Thyroid gland (tissue), 7 donors: Measurements from ENCODE around the gene DHRS7B.

GRCh38 chr17:20010951-20011434 lies 1.8 kb downstream of the SPECC1 start:
- PRO-cap, 2 experiments: no peak in any of the 2 experiments
- RAMPAGE, long total RNA, 5 experiments: no peak in any of the 5 experiments

GRCh38 chr17:20924365-20924677 lies 118.5 kb downstream of the USP22 start:
- PRO-cap, 2 experiments: no peak in any of the 2 experiments
- RAMPAGE, long total RNA, 5 experiments: no peak in any of the 5 experiments

- PRO-cap, 2 experiments: no peak in any of the 2 experiments
- RAMPAGE, long total RNA, 5 experiments: no peak in any of the 5 experiments
Observed at GRCh38 chr17:20935561-20936200, 107.1 kb downstream of the USP22 start.

- PRO-cap, 2 experiments: no peak in any of the 2 experiments
- RAMPAGE, long total RNA, 5 experiments: no peak in any of the 5 experiments
Observed at GRCh38 chr17:20957890-20958196, 85.0 kb downstream of the USP22 start.

- PRO-cap, 2 experiments: no peak in any of the 2 experiments
- RAMPAGE, long total RNA, 5 experiments: no peak in any of the 5 experiments
Observed at GRCh38 chr17:20979416-20980009, 63.3 kb downstream of the USP22 start.

- PRO-cap, 2 experiments: peak in 2 of 2 experiments; most common plus-strand start chr17:21126994 (in 2); most common minus-strand start chr17:21126880 (in 2)
- RAMPAGE, long total RNA, 5 experiments: start-site peak on the plus strand in 5 of 5 experiments, at chr17:21126939-21126974 at its widest, 43 to 257 reads per replicate
Observed at GRCh38 chr17:21126481-21127965, at the start of gene DHRS7B. TSS of gene DHRS7B (plus strand) at chr17:21126964.

DNA sequence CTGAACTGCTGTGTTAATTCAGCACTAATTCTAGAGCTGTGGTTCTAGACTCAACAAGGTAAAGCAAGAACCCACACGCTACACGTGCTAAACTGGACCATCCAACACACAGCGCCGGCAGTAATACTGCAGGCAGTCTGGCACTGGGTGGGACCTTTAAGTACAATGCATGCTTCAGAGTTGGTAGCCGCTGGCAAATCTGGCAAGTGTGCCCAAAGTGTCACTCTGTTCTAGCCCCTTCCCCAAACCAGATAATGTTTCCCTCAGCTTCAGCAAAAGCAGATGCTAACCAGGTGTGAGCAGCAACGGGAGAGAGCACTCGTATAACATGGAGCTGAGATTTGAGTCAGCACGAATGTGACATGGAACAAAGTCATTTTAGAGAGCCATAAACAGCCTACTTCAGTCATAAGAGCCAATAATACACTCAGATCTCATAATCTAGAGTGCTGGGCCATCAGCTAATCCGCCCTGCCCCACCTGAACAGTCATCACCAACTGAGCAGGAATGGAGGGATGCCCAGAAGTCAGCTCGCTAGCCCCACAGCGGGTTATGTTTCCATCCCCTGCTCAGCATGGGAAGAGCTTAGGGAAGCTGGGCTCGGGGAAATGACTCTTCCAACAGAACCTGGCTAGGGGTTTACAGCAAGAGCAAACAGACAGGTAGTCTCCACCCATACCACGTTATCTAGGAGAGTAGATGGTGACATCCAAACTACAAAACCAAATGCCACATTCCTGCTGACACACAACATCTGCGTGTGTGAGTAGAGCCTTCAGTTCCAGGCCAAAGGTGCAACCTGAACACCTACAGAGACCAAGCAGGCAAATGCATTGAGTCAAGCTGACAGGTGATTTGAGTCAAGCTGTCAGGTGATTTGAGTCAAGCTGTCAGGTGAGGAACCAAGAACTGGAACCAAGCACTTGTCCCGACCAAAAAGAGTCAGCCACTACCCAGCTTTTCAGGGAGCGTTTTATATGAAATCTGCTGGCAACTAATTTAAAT lies 2.2 kb downstream of the TMEM11 start:
- PRO-cap, 2 experiments: peak in 1 of 2 experiments; most common plus-strand start position 923 of the sequence (in 1)
- RAMPAGE, long total RNA, 5 experiments: no peak in any of the 5 experiments

DNA sequence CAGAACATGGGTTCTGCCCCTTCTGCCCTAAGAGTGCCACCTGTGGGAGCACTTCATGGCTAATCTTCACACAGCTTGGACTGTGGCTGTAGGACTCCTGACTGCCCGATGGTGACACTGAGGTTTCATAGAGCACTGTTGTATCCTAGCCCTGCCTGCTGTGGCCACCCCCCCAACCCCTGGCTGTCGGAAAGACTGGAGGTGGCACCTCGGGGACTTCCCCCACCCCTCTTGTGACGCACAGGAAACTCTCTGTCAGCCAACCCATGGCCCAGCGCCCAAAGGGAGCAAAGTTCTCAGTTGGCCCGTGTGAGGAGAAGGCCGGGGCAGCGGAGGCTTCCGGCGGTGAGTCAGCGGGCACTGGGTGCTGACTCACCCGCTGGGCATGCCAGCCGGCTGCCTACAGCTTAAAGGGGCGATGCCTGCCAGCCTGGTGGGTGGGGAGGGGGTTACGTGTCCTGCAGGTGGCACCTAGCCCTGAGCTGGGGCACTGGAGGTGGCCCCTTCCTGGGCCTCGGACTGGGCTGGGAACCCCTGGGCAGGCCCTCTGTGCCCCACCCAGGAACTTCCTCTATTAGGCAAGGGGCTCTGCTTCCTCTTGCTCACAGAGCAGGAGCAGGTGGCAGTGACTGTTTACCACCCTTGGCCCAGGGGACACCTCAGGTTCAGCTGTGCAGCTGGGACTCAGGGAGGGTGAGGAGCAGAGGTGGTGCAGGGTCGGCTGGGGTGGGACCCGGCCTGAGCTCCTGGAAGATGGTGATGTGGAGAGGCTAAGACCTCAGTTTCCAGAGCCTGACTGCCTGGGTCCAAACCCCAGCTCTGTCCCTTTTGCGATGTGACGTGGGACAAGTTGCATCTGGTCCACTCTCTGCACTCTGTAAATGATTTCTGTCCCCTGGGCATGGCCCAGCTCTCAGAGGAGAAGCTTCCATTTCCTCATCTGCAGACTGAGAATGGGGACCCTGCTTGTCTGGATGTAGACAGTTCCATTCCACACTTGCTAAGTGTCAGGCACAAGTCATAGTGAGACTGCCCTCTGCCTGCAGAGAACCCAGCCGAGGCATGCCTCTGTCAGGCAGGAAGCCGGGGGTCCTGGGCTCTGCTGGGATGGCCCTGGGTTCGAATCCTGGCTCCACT lies 3.6 kb downstream of the MAP2K3 start:
- PRO-cap, 2 experiments: peak in 2 of 2 experiments; most common plus-strand start position 299 of the sequence (in 1); most common minus-strand start position 119 of the sequence (in 2)
- RAMPAGE, long total RNA, 5 experiments: no peak in any of the 5 experiments

DNA sequence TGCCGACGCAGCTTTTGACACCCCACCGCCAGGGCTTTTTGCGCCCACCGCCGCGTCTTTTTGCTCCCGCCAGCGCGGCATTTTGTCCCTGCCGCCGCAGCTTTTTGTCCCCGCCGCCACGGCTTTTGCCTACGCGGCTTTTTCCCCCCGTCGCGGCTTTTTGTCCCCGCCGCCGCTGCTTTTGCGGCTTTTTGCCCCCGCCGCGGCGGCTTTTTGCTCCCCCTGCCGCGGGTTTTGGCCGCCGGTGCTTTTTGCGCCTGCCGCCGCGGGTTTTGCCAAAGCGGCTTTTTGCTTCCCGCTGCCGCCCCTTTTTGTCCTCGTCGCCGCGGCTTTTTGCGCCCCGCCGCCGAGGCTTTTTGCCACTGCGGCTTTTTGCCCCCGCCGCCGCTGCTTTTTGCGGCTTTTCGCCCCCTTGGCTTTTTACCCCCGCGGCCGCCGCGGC lies 519.1 kb upstream of the WSB1 start:
- PRO-cap, 2 experiments: no peak in any of the 2 experiments
- RAMPAGE, long total RNA, 5 experiments: no peak in any of the 5 experiments

DNA sequence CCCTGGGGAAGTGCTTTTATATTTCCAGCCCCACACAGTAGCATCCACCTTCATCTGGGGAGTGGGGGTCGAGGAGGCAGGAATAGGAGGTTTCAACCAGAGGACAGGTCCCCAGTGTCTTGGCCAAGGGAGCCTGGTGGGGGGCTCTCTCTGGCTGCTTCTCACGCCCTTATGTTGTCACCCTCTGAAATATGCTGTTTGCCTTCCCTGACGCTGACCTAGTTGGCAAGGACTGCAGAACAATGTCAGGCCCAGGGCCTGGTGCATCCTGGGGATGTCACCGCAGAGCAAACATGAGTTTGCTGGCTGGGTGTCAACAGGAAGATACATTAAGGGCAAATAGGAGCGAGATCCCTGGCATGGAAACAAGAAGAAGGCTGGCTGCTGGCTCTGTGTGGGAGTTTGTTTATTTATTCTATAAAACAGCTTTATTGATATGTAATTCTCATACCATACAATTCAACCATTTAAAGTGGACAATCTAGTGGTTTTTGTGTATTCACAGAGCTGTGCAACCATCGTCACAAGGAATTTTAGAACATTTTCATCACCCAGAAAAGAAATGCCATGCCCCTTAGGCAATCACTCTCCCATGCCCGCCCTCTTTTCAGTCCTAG lies 46.5 kb upstream of the WSB1 start:
- PRO-cap, 2 experiments: no peak in any of the 2 experiments
- RAMPAGE, long total RNA, 5 experiments: no peak in any of the 5 experiments

GRCh38 chr17:27294797-27295620 lies 1.1 kb downstream of the WSB1 start:
- PRO-cap, 2 experiments: peak in 2 of 2 experiments; most common plus-strand start chr17:27295109 (in 2); most common minus-strand start chr17:27294909 (in 1)
- RAMPAGE, long total RNA, 5 experiments: no peak in any of the 5 experiments

DNA sequence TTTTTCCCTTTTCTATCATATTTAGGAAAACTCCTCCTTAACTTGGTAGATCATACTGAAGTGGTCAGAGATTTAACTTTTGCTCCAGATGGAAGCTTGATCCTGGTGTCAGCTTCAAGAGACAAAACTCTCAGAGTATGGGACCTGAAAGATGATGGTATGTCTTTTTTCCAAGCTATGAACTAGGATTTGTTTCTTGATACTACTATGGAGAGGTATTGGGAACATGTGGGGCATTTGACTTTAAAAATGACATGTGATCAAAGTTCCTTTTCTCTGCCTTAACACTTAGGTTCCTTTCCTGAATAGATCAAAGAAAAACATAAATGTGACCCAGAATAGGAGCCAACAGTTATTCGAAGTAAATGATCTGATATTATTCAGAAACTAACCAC lies 10.8 kb downstream of the WSB1 start:
- PRO-cap, 2 experiments: no peak in any of the 2 experiments
- RAMPAGE, long total RNA, 5 experiments: no peak in any of the 5 experiments

DNA sequence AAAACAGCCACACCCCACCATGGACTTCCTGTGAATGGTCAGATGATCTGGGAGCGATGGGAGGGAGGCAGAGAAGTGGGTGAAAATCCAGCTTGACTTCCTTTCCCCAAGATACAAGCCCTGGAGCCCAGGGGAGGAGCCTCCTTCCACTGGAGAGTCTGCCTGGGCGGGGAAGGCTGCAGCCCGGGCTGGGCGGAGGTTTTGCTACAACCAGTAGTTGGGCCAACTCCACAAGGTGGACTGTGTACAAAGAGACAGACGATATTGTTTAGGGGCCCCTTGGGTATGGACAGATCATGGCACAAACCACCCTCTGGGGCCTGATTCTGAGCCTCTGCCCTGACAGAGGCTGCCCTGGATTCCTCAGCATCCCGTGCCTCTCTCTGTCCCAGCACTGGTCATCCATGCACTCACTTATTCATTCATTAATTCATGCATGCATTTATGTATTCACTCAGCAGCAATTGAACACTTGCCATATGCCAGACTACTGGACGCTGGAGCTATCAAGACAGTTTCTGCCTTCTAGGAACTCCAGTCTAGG lies 29.8 kb downstream of the WSB1 start:
- PRO-cap, 2 experiments: peak in 1 of 2 experiments; most common plus-strand start position 109 of the sequence (in 1); most common minus-strand start position 81 of the sequence (in 1)
- RAMPAGE, long total RNA, 5 experiments: no peak in any of the 5 experiments

DNA sequence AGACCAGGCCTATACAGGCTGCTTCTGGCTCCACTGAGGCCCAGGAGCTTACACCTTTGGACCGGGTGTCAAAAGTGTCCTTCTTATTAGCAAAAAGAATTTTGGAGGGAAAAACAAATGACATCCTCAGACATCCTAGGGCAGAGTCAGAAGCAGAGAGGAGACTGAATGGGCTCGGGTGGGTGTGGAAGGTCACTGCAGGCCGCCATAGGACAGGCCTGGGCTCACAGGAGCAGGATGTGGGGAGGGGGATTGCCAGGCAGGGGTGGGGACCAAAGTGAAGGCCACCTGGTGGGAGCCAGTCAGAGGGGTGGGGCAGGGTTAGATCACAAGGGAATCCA lies 38.2 kb downstream of the WSB1 start:
- PRO-cap, 2 experiments: no peak in any of the 2 experiments
- RAMPAGE, long total RNA, 5 experiments: no peak in any of the 5 experiments

DNA sequence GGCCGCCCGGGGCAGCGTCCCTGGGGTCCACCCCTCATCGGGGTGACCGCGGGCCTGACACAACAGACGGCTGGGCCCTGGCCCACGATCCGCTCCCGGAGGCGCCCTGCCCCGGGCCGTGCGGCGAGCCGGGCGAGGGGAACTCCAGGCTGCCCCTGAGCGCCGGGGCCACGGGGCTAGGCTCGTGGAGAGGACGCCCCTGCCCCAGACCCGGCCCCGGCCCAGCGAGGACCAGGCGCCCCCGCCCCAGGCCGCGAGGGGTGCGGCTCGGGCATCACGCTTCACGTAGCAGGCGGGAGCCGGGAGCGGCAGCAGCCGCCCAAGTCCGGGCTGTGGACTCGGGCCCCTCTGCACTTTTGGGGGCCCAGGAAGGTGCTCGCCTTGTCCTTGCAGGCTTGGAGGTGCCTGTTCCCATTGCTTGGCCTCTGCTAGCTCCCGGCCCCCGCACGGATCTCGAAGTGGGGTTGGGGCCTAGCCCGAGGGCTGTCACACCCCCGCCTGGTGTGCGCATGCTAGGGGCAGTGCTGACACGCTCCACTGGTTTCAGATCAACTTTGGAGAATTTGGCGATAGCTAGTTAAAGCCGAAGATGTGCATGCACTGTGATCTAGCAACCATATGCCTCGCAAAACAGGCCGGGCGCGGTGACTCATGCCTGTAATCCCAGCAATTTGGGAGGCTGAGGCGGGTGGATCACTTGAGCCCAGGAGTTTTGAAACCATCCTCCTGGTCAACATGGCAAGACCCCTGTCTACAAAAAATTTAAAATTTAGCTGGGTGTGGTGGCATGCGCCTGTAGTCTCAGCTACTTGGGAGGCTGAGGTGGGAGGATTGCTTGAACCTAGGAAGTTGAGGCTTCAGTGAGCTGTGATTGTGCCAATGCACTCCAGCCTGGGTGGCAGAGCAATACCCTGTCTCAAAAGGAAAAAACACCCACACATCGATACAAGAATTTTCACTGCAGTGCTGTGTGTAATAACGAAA lies 55.7 kb downstream of the WSB1 start:
- PRO-cap, 2 experiments: peak in 1 of 2 experiments; most common minus-strand start position 449 of the sequence (in 1)
- RAMPAGE, long total RNA, 5 experiments: no peak in any of the 5 experiments

DNA sequence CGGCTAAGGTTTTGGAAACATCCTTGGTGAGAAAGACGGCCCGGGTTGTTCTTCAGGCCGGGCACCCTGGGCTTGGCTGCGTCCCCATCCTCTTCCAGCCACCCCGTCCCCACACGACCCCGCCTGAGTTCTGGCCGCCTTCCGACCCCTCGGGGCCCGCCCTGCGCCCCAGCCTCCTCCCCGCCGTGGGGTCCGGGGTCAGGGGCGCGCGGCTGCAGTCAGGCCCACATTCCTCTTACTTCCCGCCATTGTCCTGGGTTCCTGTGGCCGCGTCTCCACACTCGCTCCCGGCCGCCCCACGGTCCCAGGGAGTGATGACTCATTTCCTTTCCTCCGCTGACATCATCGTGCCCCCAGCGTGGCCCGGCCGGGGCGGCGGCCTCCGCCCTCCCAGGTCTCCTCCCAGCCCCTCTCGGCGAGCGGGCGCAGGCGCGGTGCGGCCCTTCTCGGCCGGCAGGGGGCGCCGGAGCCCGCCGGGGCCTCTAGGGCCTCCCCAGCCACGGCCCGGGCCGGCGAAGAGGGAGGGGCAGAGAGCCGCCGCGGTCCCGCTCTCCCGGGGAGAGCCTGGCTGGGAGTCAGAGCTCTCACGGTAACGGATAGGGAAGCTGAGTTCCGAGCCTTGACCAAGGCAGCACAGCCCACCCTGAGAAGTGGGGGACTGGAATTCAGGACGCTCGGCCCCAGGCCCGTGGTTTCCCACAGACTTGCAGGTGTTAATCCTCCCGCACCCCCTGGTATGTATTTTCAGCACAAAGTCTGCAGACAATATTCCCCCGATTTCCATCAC lies 59.8 kb downstream of the WSB1 start:
- PRO-cap, 2 experiments: peak in 2 of 2 experiments; most common plus-strand start position 529 of the sequence (in 2); most common minus-strand start position 298 of the sequence (in 1)
- RAMPAGE, long total RNA, 5 experiments: start-site peak on the minus strand in 2 of 5 experiments, centred at positions 312 to 409 of the sequence, 5 to 15 reads per replicate

DNA sequence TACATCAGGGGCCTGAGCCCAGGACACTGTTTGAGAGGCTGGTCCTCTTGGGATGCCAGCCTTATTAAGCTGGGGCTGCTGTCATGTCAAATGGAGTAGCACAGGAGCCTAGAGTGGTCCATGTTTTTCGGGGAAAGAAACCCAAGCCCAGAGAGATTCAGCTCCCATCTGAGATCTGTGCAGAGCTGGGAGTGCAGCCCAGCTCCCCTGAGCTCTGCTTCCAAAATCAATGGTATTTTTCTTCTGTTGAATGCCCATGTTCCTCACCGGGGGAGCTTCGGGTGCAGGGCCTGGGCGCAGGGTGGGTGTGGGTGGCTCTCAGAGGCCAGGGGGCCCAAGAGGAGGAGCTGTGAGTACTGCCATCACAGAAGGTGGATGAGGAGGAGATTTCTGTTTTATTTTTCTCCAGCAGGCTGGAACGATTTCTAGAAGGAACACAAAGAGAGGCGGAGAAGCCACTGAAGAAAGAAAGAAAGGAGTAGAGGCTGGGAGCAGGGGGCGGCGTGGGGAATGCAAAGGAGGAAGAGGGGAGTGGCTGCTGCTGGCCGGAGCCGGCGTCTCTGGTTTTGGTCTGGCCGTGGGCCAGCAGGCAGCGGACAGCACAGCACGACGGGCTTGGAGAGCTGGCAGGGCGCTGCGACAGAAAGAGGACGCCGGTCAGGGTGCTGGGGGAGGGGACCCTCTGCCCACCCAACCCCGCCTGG lies 76.3 kb upstream of the KSR1 start:
- PRO-cap, 2 experiments: peak in 2 of 2 experiments; most common plus-strand start position 602 of the sequence (in 1); most common minus-strand start position 464 of the sequence (in 1)
- RAMPAGE, long total RNA, 5 experiments: no peak in any of the 5 experiments

- PRO-cap, 2 experiments: peak in 2 of 2 experiments; most common plus-strand start chr17:27494957 (in 2); most common minus-strand start chr17:27494756 (in 1)
- RAMPAGE, long total RNA, 5 experiments: no peak in any of the 5 experiments
Observed at GRCh38 chr17:27494142-27495084, 38.2 kb downstream of the KSR1 start.

DNA sequence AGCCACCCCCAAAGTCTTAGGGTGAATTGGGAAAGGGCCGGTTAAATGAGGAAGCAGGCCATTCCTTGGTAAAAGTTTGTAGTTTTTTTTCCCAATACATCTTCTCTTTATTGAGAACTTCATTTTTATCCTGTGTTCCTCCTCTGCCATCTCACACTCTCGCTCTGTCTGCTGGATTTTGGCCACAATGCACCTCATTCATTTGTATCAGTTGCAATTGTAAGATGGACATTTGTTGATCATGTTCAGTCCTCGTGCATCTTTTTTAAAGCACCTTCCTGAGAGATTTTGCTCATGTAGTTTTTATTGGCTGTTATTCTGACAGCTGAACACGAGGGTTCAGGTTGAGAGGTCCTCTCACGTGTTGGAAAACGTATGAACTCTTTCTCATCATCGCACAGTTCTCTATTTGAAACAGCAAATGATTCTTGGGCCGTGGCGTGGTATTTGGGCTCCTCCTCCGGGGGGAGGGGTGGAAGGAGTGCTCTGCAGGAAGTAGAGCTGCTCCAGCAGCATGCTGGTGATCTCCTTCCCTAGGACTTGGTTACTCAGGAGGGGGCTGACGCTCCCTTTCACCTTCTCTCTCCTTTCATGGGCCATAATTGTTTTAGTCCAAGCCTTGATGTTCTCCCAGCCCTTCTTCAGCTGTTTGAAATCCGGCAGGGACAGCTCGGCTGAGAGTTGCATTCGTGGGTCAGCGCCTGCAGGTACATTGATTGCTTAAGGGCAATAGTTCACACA lies 70.3 kb downstream of the KSR1 start:
- PRO-cap, 2 experiments: no peak in any of the 2 experiments
- RAMPAGE, long total RNA, 5 experiments: no peak in any of the 5 experiments

GRCh38 chr17:27532256-27533233 lies 76.3 kb downstream of the KSR1 start:
- PRO-cap, 2 experiments: peak in 2 of 2 experiments; most common plus-strand start chr17:27532563 (in 1); most common minus-strand start chr17:27532460 (in 1)
- RAMPAGE, long total RNA, 5 experiments: no peak in any of the 5 experiments